OVCAR3 (cell line): ENCODE results near the gene SBF1.

- RRBS, result no CpG with 5 or more reads among the region's 2 CpGs
Observed at GRCh38 chr22:50400565-50401043, 57.5 kb downstream of the PPP6R2 start.

GRCh38 chr22:50418637-50419615 is 55.9 kb downstream of the SBF1 start:
- RRBS, result no CpG with 5 or more reads among the region's 17 CpGs

GRCh38 chr22:50474897-50475511 is at the start of gene SBF1:
TSS of gene SBF1 (minus strand) at chr22:50475035.
- RRBS, result 4% methylated on average over 11 of the region's 67 CpGs

DNA sequence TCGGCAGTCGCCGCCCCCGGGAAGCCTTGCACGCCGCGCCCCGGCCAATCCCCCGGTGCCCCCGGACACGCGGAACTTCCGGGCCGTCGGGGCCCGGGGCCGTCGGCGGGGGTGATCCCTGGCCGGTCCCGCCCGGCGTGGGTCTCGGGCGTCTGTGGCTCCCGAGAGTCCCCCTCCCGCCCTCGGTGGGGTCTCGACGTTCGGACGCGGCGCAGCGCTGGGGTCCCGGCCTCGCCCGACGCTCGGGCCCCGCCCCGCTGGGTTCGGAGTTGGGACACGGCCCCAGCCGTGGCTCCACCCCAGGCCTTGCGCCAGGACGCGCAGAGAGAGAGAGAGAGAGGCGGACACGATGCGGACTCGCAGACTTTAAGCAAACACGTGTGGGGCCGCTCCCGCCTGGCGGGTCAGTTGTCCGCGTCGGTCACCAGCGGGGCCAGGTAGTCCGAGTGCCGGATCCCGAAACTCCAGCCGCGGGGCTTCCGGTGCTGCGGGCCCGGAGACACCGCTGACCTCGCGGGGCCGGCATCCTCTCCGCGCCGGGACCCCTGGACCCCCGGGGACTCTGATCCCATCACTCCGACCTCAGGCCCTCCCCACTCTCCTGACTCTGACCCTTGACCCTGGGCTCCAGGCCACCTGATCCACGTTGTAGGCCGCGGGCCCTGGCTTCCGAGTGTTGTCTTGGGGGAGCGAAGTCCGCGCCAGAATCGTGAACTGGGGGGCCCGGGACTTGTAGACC is 433 bp upstream of the TYMP start:
- RRBS, result 8% methylated on average over 14 of the region's 86 CpGs

DNA sequence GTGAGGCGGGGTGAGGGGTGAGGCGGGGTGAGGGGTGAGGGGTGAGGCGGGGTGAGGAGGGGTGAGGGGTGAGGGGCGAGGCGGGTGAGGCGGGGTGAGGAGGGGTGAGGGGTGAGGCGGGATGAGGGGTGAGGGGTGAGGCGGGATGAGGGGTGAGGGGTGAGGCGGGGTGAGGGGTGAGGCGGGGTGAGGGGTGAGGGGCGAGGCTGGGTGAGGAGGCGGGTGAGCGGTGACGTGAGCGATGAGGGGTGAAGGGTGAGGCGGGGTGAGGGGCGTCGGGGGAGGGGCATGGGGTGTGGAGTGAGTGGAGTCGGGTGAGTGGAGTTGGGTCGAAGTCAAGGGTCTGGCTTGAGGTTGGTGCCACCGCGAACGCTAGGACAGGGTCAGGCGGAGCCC is 314 bp downstream of the SYCE3 start:
- RRBS, result no CpG with 5 or more reads among the region's 24 CpGs

DNA sequence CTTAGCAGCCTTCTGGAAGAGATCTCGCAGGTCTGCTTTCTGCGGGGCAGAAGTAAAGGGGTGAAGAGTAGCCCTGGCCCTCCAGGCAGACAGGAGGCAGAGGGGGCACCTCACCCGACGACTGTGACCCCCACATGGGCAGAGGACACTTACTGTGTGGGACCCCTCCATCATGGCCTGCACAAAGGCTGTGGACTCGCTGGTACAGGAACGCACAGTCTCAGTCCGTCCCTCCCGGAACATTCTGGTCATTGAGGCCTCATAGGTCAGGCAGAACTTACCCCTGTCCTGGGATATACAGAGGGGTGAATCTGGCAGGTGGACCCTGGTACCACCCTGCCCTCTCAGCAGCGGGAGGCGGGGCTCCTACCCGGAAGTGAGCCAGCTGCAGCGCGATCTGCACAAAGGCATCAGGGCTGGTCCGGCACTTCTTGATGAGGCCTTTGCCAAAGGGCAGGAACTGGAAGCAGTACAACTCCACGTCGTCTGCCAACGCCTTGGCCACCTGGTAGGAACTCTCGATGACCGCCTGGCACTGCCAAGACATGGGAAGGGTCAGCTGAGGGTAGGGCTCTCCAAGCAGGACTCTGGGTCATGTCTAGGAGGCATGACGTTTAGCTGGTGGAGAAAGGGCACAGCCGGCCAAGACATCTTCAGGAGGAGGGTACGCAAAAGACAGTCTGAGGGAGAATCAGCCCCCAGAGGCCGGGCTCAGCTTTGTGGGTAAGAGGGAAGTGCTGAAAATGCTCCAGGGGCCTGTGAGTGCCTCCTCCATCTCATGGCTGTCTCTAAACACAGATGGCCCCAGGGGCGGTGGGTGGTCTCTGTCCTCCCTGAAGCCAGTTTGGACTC is 7.0 kb downstream of the CPT1B start:
- RRBS, result 96% methylated on average over 4 of the region's 24 CpGs

DNA sequence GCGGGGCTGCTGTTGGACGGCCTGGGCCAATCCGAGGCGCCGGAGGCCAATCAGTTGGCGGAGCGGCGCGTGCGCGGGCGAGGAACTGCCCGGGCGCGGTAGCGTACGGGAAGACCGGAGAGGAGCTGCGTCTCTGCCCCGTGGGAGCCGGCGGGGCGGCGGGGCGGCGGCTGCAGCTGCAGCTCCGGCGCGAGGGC is 294 bp upstream of the CHKB start:
- RRBS, result 3% methylated on average over 19 of the region's 29 CpGs

DNA sequence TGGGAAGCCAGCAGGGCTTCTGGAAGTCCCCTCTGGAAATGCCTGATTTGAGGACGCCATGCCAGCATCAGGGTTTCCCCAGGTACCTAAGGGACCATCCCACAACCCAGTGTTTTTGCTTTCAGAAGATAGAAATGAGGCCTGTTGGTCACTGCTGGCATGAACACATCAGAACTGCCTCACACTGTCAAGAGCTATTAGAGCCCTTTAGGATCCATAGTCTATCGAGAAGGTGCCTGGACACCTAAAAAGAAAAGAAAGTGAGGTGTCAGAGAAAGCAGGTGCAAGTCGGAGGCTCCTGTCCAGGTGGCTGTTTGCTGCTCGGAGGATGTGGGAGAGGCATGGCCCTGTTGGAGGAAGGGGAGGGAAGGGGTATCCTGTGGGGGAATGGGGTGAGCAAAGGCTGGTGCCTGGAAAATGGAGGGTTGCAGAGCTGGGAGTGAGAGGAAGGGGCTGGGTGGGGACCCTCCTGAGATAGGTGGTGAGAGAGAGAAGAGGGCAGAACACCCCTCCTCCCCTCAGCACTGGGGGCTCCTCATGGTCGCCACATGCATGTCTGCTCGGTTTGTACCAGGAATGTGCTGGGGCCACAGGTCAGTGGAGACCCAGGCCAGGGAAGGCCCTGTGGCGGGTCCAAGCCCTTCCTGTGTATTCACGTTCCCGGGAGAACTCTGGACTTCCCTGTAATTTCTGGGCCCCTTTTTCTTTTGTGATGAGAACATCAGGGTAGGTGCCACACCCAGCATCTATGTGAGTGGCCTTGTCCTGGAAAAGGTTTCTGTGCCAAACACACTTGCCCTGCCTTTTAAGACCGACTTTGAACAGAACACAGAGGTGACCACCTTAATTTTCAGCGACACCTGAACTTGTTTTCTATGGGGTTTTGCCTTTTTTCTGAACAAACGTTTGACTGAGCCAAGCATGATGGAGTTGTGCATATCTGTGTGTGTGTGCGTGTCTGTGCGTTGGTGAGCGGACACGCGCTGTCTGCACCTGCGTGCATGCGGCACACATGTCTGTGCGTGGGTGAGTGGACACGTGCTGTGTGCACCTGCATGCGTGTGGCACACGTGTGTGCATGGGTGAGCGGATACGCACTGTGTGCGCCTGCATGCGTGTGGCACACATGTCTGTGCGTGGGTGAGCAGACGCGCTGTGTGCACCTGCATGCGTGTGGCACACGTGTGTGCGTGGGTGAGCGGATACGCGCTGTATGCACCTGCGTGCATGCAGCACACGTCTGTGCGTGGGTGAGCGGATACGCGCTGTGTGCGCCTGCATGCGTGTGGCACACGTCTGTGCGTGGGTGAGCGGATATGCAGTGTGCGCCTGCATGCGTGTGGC is 27.6 kb upstream of the ACR start:
- RRBS, result no CpG with 5 or more reads among the region's 49 CpGs

DNA sequence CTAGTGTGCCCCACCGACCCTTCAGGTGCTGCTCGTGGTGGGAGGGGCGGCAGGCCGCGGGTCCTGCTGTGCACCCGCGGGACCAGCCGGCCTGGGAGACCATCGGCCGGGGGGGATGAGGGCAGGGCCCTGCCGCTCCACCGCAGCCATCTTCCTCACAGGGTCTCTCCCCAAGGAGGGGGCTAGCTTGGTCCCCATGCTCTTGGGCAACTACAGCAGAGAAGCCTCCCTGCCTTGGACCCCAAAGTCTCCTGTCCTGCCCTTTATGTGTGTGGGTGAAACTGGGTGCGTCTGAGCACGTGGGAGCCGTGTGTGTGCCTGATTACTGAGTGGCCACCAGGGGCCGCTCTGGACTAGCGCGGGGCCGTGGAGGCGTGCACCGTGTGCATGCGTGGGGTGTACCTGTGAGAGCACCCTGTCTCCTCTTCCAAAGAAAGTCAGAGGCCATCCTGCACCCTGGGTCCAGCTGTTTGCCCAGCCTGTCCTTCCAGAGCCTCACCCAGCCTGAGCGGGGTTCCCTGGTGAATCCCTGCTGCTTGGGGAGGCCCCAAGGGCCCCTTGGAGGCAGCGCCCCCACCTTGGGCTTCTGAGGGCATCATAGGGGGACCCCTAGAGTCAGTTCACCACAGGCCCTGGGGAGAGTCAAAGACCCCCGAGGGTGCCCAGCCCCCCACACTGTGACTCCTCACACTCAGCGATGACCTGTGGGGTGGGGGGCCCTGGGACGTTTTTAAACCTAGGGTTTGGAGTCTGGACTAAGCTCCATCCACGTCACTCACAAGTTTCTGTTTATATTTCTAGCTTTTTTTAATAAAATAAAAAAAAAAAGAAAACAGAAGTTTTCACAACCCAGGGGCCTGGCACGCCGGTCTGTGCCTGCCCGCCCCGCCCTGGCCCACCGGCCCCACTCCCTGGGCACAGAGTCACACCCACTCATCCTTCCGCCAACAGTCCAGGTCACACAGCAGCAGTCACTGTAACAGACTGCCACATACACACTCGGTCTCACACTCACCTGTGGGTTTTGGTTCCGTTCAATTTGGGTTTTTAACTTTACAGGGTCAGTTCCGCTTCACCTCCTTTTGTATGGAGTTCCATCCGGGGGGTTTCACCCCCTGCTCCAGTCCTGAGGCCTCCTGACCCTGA is 5.7 kb upstream of the ACR start:
- RRBS, result no CpG with 5 or more reads among the region's 38 CpGs

GRCh38 chr22:50734295-50734619 is 3.7 kb upstream of the ACR start:
- RRBS, result no CpG with 5 or more reads among the region's 9 CpGs